H4 (cell line): ENCODE data around the gene PAK1.

DNA sequence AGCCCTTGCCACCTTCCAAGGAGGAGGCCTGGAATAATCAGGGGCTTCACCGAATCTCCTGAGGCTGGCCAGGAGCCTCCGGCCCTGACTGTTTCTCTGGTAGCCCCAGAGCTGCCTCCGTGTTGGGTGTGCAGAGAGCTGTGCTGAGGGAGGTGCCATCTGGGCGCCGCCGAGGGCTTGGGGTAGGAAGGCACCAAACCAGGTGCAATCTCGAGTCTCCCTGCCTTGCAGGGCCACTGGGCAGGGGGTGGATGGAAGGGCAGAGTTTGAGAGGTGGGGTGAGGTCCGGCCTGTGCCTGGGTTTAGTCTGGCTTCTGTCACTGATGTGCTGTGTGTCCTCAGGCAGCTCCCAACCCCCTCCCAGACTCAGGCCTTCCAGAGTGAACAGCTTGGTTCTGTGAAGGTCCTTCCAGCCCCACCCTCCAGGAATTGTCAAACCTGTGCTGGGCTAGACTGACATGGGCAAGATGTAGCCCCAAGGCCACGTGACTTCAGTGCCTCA, 2.7 kb downstream of the OMP start:
- RAMPAGE, long total RNA = no peak

- RAMPAGE, long total RNA = no peak
Observed at GRCh38 chr11:77411201-77411644, 62.7 kb downstream of the PAK1 start.

- RAMPAGE, long total RNA = no peak
Observed at GRCh38 chr11:77473885-77474542, at the start of gene PAK1. Gene PAK1 (minus strand): TSS chr11:77474094.

GRCh38 chr11:77642040-77642613, 4.5 kb upstream of the CLNS1A start:
- RAMPAGE, long total RNA = no peak

GRCh38 chr11:77675030-77675518, 37.5 kb upstream of the CLNS1A start:
- RAMPAGE, long total RNA = no peak

DNA sequence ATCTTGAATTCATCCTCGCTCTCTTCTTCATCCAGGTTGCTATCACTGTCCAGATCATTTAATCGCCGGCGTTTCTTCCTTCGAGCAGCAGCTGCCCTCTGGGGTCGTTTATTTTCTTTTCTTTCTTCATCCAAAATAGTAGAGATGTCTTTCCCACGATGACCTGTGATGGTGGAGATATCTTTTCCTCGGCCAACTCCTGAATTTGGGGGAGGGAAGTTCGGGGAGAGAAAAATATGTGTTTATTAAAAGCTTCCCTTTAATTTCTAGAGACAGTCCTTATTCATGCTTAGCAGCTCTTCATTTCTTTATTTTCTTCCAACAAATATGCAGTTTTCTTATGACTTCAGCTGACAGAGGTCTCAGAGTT, 39.2 kb upstream of the CLNS1A start:
- RAMPAGE, long total RNA = no peak

DNA sequence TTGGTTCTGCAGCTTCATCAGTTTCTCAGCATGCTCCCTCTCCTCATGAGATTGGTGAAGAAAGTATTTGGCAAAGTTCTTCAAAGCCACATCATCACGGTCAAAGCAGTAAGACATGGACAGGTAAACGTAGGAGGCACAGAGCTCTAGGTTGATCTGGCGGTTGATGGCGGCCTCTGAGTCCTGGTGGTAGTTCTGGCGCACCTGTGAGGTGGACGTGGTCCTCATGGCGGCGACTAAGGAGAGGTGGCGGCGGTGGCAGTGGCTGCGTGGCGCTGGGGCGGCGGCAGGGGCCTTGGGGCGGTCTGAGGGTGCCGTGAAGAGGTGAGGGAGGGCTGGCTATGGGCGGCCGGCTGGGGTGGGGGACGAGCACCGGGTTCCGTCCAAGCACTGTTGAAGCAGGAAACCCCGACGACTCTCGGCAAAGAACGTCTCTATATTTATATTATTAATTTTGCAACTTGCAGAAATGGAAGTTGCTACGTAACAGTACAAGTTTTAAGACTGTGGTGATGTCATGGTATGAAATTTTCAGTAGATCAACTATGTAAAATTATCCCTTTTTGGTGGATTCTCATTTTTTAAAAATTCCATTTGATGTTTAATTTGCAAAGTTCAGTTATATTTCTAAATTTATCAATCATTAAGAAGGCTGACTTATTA, 85.6 kb downstream of the RSF1 start:
- RAMPAGE, long total RNA = no peak

DNA sequence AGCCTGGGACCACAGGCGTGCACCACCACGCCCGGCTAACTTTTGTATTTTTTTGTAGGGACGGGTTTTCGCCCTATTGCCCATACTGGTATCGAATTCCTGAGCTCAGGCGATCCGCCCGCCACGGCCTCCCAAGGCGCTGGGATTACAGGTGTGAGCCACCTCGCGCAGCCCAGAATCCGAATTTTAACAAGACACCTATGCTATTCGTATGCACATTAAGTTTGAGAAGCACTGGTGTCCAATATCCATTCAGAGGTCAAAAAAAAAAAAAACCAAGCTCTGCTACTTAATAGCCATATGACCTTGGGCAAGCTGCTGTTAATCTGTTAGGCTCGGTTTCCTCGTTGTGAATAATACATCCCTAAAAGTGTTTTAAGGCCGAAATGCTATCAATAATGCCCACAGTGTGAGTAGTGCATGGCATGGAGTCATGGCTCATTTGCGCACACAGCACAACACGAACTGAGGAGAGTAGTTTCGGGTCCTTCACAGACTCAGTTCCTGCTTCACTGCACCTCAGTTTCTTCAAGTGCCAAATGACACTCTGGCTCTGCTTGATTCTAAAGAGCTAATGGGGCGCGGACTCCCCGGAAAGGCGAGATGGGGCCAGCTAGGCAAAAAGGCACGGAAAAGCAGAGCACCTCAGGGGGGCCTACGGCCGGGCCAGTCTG, 672 bp downstream of the NDUFC2 start:
- RAMPAGE, long total RNA = no peak

- RAMPAGE, long total RNA = no peak
Observed at GRCh38 chr11:78168123-78168477, 20.3 kb downstream of the KCTD21 start.

- RAMPAGE, long total RNA = no peak
Observed at GRCh38 chr11:78173888-78174599, 14.4 kb downstream of the KCTD21 start.

GRCh38 chr11:78189068-78189653, 442 bp downstream of the USP35 start:
- RAMPAGE, long total RNA = no peak

- RAMPAGE, long total RNA = no peak
Observed at GRCh38 chr11:78209397-78210557, 21.1 kb downstream of the USP35 start.

- RAMPAGE, long total RNA = no peak
Observed at GRCh38 chr11:78220930-78221267, 32.2 kb downstream of the USP35 start.

GRCh38 chr11:78229663-78230195, 41.0 kb downstream of the USP35 start:
- RAMPAGE, long total RNA = no peak

GRCh38 chr11:78256791-78257256, 68.1 kb downstream of the USP35 start:
- RAMPAGE, long total RNA = no peak

DNA sequence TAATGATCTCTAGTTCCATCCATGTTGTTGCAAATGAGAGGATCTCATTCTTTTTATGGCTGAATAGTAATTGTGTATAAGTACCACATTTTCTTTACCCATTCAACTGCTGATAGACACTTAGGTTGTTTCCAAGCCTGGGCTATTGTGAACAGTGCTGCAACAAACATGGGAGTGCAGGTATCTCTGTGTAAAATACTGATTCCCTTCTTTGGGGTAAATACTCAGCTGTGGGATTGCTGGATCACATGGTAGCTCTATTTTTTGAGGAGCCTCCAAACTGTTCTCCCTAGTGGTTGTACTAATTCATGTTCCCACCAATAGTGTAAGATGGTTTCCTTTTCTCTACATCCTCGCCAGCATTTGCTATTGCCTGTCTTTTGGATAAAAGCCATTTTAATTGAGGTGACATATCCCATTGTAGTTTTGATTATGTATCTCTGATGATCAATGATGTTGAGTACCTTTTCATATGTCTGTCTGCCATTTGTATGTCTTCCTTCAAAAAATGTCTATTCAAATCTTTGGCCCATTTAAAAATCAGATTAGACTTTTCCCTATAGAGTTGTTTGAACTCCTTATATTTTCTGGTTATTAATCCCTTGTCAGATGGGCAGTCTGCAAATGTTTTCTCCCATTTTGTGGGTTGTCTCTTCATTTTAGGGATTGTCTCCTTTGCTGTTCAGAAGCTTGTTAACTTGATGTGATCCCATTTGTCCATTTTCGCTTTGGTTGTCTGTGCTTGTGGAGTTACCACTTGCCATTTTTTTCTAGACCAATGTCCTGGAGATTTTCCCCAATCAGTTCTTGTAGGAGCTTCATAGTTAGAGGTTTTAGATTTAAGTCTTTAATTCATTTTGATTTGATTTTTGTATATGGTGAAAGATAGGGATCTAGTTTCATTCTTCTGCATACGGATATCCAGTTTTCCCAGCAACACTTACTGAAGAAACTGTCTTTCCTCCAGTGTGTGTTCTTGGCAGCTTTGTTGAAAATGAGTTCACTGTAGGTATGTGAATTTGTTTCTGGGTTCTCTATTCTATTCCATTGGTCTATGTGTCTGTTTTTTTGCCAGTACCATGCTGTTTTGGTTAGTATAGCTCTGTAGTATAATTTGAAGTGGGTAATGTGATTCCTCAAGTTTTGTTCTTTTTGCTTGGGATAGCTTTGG, 82.7 kb downstream of the GAB2 start:
- RAMPAGE, long total RNA = no peak

DNA sequence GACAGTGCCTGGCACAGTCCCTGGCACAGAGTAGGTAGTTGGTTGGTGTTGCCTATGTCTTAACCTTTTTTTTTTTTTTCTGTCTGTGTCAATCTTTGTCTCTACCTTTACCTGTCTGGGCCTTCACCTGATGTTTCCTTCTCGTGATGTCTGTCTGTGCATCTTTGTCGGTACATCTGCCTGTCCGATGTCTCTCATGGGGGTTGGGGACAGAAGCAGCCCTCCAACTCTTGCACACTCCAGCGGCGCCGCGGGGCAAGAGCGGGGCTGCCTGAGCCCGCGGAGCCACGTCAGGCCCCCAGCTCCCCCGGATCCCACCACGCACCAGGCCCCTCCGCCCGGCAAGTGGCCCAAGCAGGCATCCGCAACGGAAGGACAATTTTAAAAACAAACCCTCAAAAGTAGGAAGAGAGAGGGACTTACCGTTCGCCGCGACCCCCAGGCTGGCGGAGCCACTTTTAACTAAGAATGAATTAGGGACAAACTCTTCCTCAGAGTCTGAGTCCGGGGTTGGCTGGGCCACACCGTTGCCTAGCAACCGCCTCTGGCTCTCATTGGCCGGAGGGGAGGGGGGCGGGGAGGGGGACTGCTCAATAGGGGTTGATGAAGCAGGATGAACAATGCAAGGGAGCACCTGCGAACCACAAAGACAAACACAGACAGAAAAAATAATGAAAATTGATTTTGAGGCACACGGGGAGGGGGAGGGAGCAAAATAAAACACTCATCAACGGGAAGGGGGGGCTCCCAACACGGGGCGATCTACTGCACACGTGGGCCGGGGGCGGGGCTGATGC, 387.3 kb upstream of the NARS2 start:
- RAMPAGE, long total RNA = no peak

GRCh38 chr11:81869947-81870579, 863.6 kb downstream of the FAM181B start:
- RAMPAGE, long total RNA = no peak

DNA sequence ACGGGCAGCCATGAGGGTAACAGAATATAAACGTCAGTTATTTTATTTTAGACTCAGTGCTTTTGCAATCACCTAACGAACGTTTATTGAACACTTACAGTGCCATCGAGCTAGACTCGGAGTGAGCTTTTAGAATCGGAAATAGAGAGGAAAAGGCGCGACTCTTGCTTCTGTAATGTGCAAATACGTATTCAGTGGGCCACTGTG, 317 bp downstream of the DDIAS start:
- RAMPAGE, long total RNA = no peak

- RAMPAGE, long total RNA = no peak
Observed at GRCh38 chr11:82960398-82961141, 59.0 kb downstream of the DDIAS start.